Measurements from ENCODE around the gene SLC6A7.

GRCh38 chr5:150064976-150065874 lies 21.1 kb downstream of the CSF1R start:
- RAMPAGE, total RNA, result no peak

DNA sequence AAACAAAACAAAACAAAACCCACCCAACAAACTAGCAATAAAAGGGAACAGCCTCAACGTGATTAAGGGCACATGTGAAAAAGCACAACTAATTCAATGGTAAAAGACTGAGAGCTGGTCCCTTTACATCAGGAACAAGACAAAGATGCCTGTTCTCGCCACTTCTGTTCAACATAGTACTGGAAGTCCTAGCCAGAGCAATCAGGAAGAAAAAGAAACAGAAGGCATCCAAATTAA lies 2.6 kb upstream of the CSF1R start:
- RAMPAGE, total RNA, result no peak

DNA sequence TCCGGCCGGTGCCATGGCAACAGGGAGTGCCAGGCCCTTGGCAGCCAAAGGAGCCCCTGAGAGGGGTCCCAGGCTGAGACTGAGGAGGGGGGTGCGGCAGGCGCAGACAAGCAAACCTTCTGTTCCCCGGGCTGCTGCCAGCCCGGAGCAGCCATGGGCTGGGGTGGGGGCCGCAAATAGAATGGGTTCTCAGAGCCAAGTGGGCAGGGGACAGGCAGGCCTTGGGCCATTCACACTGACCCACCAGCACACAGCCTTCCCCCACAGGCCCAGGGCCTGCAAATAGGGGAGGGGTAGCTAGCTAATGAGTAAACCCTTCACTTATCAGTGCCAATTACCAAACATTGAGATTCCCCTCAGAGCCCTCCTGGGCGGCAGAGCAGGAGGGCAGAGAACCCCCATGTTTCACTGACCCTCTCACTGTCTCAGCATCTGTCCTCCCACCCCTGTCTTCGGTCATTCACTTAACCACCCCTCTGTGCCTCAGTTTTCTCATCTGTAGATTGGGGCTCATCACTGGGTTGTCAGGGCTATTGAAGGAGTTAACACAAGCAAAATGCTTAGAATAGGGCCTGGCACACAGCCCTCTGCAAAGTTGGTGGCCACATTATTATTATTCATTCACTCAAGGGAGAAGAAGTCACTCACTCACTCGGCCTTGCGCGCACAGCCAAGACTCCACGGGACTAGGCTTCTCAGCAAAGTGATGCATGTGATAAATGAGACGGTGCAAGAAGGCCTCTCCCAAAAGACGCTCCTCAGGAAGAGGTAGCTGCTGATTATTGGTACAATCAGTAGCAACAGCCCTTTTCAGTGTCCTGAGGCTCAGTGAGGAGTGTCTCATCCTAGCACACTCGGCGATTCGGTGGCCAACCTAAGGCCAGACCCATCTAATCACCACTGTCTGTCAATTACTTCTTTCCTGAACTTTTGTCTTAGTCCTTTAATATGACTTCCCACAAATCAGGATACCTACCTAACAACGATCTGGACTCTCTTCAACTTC lies 8.1 kb downstream of the PDGFRB start:
- RAMPAGE, total RNA, result no peak

GRCh38 chr5:150148422-150149110 lies 7.1 kb downstream of the PDGFRB start:
- RAMPAGE, total RNA, result no peak

DNA sequence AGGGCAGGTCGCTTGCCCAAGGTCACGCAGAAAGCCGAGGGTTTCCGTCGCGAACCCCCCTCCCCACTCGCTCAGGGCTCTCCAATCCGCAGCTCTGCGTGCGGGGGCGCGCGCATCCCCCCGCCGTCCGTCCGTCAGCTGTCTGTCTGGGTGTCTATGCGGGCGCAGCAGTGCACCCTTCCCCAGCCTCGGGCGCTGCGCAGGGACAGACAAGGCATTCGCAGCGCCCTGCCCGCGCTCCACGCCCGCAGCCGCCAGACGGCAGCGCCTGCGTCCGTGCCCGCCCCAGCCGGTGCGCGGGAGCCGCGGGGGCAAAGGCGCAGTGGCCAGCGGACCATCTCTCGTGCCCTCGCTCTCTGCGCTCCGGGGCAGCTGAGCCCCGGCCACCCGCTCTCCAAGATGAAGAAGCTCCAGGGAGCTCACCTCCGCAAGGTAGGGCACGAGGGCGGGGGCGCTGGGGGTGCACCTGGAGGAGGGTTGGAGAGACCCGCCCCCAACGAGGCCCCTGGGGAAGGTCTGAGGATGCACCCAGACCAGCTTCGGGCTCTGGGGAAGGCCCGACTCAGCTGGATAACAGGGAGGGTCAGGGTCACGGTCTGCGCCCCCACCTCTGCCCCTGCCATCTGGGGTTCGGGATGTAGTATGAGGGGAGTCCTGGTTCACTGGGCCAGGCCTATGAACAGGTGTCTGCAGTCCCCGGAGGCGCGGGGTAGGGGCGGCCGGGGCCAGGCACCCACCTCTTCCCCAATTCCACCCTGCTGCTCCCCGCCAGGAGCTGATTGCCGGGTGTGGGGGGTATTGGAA lies at the start of gene SLC6A7:
Gene SLC6A7, plus strand, starts transcription at position 134 of the 804 bp plus-strand sequence.
- RAMPAGE, total RNA, result no peak

GRCh38 chr5:150246545-150247271 lies 42.9 kb downstream of the CAMK2A start:
- RAMPAGE, total RNA, result no peak

DNA sequence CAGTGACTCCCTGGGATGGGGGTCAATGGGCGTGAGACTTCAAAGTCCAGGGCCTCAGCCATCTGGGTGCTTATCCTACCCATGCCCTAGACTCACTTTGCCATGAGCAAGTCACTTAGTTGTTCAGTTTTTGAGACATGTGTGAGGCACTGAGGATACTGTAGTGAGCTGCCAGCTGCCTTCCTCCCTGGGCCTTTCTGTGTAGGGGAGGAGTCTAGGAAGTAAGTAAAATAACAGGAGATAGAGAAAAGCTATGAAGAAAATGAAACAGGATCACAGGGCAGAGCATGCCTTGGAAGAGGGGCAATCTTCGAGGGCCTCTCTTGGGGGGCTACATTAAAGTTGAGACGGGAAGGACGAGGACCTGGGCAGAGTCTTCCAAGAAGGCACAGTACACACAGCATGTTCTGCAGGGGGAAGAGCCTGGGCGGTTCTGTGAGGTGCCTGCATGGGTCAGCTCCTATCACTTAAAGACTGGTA lies 5.9 kb downstream of the TCOF1 start:
- RAMPAGE, total RNA, result no peak

GRCh38 chr5:150387242-150387627 lies 25.5 kb downstream of the CD74 start:
- RAMPAGE, total RNA, result no peak

DNA sequence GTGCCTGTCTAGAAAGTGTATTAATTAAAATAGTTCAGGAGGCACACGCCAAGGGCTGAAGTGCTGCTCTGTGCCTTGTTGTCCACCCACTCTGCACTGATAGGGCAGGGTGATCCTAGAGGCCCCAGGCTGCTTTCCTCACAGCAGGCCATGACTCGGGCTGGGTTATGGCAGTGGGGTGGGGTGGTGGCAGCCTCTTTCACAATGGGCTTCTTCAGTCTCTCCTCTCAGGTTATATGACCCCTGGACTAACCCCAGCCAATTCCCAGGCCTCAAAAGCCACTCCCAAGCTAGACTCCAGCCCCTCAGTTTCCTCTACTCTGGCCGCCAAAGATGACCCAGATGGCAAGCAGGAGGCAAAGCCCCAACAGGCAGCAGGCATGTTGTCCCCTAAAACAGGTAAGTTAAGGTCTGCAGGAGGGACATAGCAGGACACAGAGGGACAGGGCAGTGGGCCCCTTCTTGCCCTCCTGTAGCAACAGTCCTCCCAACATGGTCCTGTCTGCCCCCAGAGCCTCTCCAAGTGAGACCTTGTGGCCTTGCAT lies 19.5 kb downstream of the CD74 start:
- RAMPAGE, total RNA, result no peak

DNA sequence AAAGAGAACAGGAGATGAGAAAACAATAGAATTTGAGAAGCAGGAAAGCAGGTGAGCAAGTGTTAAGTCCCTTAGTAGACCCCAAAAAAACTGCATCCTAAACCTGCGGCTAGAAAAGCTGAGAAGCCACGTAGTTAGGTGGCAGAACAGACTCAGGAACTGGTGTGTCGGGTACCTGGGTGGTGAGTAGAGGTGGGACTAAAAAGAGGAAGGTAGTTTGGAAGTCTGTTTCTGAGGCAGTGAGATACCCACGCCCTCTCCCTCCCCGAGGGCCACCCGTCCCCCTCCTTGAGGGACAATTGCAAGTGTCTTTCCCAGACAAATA lies 6.8 kb upstream of the CD74 start:
- RAMPAGE, total RNA, result no peak

DNA sequence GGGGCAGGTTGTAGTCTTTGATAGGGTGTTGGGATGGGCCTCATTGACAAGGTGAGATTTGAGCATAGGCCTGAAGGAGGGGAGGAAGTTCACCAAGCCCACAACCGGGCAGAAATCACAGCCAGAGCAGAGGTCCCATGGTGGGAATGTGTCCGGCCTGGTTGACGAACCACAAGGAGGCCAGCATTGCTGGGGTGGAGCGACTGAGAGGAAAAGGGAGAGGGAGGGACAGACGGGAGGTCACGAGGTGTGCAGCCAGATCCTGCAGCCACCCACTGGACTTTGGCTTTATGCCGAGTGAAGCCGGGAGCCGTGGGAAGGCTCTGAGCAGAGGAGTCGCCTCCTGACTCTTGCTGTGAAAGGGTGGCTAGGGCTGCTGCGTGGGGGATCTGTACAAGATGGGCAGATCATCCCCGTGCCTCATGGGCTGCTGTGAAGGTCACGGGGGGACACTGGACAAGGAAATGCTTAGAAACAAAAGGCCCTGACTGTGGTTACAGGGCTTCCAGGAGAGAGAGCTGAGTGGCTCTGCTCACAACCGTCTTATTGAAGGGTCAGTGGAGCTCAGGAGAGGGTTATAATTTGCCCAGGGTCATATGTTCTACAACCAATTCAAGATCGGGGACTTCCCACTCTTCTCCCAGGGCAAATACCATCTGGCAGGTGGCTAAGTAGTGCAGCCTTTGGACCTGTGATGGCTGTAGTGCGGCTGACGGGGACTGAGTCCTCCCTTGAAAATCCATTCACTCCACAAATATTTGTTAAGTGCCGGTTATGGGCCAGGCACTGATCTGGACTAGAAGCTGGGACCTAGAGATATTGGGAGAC lies 15.6 kb upstream of the CD74 start:
- RAMPAGE, total RNA, result no peak

DNA sequence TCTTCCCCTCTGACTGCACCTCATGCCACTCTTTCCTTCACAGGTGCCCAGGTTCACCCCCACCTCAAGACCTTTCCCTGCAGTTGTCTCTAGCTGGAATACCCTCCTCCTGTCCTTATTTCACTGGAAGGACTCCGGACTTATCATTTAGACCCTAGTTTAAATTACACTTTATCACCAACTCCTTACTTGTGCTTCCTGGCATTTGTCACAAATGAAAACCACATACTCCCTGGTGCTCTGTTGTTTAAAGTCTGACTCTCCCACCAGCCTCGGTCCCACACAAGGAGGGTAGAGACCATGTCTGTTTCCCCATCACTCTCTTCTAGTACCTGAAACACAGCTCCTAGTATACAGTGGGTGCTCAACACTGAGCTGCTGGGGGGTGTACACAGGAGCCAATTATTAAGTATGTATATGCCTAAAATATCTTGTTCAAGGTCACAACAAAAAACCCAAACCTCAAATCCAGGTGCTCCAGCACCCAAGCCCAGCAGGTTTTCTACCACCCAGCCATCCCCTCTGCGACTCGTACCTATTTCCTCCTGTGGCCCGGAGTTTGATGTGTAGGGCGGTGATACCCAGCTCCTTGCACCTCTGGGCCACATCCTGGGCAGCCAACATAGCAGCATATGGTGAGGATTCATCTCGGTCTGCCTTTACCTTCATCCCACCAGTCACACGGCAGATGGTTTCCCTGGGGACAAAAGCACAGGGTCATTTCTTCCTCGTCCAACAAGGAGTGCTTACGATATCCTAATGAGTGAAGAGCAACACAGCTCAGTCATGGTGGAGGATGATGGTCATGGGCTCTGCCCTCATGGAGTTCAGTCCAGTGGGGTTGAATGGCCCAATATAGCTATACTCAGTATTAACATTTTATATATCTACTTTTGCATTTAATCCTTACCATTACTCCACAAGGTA lies 3.0 kb downstream of the RPS14 start:
- RAMPAGE, total RNA, result no peak

- RAMPAGE, total RNA, result no peak
Observed at GRCh38 chr5:150500050-150500753, 7.7 kb upstream of the NDST1 start.

DNA sequence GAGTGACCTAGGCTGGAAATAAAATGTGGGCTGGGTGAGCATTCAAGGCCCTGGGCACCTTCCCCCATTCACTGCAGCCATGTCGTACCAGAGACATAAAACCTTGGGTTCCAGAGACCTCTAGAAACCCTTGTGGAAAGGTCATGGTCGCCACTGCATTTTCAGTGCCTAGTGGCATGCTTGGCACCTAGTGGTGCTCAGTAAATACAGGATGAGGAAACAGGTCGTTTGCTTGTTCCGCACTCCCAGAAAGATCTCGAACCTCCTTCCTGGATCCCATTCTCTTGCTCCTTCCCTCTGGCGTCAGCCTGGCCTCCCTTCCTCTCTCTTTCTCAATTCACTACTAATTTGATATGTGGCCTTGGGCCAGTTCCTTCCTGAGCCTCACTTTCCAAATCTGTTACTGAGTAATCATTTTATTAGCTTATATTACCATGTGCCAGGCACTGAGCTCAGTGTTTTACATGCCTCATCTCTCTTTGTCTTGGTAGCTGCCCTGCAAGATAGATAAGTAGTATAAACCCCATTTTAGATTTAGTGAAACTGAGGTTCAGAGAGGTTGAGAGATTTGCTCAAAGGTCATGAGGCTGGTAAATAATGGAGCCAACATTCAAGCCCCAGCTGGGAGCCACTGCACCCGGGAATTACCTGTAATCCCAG lies 4.5 kb downstream of the NDST1 start:
- RAMPAGE, total RNA, result no peak

GRCh38 chr5:150557078-150558374 lies 49.6 kb downstream of the NDST1 start:
- RAMPAGE, total RNA, result no peak

DNA sequence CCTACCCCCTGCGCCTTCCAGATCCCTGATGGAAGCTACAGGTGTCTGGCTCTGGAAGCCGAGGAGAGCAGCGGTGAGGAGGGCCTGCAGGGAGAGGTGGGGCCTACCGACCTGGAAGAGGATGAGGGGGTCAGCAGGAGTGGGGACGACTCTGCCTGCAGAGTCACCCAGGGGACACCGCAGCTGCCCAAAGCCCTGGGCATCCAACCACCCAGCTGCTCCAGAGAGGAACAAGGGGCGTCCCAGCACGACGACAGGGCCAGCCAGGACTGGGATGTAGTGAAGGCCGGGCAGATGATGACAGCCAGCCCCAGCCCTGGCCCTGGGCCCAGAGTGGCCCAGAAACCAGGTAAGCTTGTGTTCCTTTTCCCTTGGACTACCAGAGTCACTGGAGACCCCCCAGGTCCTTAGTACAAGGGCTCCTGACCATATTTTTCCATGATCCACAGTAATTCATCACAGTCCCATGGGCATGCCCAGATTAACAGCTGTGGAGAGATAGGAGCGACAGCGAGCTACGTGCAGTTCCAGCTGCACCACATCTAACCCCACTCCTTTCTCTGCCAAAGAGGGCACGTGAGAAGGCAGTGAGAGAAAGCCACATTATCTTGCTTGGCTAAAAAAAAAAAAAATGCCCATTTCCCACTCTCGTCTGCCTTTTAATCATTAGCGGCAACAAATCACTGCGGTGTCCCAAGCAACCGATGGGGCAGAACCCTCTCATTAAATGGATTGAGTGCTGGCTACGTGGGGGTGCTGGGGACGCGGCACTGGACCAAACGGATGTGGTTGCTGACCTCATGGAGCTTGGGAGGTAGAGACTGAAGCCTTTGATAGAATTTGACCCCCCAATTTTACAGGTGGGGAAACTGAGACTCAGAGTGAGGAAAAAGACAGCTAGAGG lies 21.8 kb upstream of the SYNPO start:
- RAMPAGE, total RNA, result no peak

- RAMPAGE, total RNA, result no peak
Observed at GRCh38 chr5:150647722-150648797, 7.6 kb downstream of the SYNPO start.

DNA sequence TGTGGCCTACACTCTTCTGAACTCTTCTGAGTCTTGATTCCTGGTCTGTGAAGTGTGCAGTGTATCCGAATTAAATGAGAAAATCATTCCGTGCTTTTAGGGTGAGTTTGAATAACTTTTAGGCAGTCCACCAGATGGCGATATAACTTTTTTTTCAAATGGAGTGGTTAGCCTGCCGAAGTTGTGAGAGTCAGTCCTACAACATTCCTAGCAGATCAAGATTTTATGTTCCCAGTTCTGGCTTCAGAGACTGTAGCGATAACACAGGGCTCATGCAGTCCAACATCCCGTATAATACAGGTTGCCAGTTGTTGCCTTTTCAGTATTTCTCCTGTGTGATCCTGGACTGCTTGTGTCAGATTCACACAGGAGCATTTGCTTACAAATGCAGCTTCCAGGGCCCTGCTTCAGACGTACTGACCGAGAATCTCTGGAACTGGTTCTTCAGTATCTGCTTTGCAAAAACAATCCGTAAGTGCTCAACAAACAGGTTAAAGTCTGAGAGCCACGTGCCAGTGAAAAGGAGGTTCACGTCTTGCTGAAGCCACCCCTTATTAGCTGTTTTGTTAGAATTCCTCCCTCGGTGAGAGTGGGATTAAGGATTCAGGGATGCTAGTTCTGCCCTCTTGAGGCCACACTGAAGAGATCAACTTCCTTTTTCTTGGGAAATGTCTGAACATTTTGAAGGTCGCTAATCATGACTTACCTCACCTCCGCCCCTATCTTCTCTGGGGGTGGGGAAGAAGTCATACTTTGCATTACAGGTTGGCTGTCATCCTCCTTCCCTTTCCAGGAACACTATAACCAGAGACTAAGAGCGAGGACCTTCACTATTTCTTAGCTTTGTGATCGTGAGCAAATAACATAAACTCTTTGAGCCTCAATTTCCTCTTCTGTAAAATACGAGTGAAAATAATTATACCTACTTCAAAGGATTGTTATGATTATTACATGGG lies 22.8 kb downstream of the SMIM3 start:
- RAMPAGE, total RNA, result no peak

DNA sequence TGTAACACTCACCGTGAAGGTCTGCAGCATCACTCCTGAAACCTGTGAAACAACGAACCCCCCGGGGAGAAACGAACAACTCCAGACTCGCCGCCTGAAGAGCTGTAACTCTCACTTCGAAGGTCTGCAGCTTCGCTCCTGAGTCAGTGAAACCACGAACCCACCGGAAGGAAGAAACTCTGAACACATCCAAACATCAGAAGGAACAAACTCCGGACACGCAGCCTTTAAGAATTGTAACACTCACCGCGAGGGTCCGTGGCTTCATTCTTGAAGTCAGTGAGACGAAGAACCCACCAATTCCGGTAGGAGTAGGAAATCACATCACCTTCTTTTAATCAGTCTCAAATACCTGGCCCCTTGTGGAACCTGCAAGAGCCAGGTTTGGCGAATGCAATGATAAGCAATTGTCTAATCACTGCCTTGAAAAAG lies 323 bp downstream of the IRGM start:
- RAMPAGE, total RNA, result no peak

DNA sequence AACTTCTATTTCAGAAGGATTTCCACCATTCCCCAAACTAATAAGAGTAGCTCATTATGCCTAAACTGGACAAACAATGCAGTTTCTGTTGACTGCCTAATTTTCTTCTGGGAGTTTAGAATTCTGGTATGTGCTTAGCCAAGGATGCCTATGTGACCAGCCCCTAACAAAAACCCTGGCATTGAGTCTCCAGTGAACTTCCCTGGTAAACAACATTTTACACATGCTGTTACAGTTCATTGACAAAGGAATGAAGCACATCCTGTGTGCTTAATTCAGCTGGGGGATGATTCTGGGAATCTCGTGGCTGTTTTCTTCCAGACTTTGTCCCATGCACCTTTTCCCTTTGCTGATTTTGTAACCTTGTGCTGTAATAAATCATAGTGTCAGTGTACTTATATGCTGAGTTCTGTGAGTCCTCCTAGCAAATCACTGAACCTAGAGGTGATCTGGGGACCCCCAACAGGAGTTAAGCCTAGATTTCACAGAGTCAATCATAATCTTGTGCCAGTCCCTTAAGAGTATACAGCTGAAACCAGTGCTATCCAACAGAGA lies 5.4 kb upstream of the GPX3 start:
- RAMPAGE, total RNA, result no peak

All from foreskin keratinocyte (primary cell).